Hematopoietic multipotent progenitor cell (in vitro differentiated cells): ENCODE measurements around a stretch of chr1.

DNA sequence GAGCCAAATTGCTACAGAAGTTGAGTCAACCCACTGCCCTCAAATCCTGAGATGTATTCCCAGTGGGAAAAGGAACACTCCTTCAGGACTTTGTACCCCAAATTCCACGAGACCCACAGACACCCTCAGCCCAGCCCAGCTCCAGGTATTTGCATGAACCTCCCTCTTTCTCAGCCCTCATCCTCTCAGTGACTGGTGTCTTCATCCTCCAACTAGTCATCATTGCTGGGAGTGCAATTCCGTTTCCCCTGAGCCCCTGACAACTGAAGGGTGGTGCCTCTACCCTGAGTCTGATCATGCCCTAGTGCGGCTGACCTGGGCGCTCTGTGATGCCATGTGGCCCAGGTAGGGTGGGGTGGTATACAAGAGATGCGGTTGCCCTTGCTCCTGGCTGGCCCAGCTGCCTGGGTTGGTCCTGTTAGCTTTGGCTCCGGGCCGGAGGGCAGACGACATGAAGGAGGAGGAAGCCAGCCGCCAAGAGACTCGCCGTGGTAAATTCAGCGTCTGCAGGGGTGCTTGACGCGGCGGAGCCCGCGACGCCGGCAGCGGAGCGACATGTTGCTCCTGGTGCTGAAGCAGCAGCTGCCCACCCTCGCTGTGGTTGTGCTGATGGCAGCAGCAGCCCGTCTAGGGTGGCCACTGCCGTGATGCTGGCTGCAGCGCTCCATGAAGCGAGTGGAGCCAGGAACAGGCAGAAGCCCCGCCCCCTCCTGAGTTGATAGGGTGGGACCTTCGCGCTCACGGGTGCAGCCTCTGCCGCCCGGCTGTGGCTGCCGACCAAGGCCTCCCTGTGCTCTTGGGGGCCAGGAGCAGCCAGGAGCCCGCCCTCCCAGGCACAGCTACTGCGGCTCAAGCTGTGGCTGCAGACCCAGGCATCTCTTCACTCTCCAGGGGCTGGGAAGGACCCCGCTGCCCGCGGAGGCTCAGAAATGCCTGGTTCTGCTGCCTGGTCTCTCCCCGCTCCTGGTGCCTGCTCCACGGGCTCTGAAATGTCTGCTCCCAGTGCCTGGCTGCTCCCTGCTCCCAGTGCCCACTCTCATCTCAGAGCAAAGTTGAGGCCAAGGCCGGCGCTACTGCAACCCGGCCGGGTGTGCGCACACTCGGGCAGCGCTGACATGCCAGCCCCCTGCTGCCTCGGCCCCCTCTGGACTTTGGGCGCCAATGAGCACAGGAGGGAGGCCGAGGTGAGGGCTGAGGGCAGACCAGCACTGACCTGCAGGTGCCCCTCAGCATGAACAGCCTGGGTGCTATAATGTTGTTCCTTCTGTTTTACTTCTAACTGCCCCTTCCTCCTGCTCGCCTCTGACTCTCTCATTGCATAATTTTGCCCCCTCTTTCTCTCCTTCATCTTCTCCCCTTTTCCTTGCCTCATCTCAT lies 4.2 kb upstream of the ZNF692 start:
- CAGE, long polyA plus RNA = no peak

DNA sequence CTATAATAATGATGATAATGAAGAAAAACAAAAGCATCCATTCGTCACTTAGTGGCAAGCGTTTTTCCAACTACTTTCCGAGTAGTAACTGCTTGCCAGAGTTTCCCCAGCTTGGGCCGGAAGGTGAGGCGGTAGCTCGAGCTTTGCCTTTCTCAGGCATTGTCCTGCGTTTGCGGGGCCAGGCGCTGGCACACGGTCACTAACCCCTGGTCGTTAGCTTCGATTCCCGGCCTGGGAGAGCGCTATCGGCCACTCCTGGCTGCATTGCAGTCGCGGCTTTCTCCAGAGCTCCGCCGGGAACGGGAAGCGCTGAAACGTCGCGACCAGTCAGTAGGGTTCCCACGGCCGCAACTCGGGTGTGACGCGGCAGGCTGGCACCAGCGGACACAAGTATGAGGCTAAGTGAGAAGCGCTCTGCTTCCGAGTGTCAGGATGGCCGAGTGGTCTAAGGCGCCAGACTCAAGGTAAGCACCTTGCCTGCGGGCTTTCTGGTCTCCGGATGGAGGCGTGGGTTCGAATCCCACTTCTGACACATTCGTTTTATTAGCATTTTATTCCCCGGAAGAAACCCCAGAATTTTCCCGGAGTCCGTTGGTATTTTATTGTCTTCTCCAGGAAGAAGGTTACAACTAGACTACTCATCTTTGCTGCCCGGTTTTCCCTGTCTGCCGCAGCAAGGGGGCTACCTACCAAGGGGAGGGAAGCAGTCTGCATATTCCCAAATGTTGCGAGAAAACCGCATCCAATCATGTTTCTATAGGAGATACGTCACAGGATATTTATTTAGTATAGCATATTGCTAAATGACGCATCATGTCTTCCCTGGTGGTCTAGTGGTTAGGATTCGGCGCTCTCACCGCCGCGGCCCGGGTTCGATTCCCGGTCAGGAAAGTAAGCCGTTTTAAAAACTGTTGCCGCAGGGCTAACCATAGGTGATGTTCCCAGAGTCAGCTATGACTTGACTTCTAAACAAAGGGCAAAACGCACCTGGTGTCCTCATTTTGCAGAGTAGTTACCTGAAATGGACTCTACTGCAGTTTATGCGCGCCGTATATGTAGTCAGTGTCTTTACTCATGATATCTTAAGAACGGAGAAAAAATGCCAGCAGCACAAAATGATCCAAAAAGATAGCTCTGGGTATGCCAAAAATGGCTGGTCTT lies 14.9 kb upstream of the ZNF692 start:
- CAGE, long polyA plus RNA = no peak

DNA sequence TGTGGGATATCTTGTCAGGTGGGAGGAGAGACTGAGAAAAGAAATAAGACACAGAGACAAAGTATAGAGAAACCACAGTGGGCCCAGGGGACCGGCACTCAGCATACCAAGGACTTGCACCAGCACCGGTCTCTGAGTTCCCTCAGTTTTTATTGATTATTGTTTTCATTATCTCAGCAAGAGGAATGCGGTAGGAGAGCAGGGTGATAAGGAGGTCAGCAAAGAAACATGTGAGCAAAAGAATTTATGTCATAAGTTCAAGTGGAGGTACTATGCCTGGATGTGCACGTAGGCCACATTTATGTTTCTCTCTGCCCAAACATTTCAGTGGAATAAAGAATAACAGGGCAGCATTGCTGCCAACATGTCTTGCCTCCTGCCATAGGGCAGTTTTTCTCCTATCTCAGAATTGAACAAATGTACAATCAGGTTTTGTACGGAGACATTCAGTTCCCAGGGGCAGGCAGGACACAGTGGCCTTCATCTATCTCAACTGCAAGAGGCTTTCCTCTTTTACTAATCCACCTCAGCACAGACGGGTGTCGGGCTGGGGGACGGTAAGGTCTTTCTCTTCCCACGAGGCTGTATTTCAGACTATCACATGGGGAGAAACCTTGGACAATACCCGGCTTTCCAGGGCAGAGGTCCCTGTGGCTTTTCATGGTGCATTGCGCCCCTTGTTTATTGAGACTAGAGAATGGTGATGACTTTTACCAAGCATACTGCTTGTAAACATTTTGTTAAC lies 1.1 kb downstream of the PGBD2 start:
- CAGE, long polyA plus RNA = no peak